Gastrocnemius medialis (tissue), 3 donors: ENCODE measurements around a stretch of chr17.

DNA sequence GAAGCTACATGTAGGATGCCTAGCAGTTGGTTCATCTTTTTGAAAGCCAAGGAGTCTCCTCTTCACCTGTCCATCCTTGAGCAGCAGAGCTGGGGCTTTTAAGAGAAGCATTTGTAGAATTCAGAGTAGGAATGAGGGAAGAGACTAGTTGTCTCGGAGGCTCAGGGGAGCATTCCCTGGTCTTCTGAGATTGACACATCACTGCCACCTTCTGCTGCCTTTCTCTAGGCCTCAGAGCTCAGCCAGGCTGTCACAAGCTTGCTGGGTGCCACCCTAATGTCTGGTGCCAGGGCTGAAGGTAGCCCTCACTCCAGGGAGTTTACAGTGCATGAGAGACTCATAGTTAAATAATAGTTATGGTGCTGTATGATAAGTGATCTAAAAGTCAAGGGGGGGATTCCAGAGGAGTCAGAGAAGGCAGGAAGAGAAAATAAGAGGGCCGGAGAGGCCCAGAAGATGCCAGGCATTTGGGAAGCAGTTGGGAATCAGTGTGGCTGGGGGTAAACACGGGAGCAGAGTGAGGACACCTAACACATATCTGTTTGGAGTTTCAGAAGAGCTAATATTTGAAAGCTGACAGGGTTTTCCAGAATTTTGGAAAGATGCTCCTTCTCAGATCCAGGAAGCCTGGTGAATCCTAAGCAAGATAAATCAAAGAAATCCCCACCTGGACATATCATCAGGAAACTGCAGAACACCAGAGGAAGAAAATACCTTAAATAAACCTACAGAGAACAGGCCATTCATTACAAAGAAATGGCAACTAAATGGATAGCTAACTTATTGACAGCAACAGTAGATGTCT is 39.5 kb downstream of the B9D1 start:
- PRO-cap, result no peak
- RAMPAGE, long total RNA, 3 experiments, result no peak in any of the 3 experiments

DNA sequence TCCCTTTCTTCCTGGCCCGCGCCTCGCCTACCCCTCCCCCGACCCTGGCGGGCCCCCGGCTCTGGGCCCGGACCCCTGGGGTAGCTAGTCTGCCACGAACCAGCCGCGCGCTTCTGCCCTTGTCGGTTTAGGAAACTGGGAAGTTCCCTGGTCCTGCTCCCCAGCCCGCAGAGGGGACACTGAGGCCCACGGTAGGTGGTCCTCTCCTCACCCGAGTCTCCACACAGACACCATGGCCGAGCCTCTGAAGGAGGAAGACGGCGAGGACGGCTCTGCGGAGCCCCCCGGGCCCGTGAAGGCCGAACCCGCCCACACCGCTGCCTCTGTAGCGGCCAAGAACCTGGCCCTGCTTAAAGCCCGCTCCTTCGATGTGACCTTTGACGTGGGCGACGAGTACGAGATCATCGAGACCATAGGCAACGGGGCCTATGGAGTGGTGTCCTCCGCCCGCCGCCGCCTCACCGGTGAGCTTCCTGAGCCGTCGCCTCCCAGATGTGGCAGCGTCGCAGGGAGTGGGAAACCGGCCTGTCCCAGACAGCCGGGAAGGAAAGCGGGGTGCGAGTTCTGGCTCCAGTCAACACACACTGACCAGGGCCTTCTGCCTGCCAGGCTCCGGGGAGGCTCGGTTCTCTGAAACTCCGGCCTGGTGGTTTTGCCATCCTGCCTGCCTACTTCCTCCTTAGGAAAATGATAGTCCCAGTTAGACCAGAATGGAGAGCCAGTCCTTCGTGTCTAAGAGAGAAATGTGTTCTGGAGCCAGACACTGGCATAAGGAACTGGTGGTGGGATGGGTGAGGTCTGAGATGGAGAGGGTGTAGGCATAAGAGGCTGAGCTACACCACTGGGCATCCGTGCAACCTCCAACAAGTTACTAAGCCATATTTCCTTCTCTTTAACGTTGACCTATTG is 625 bp downstream of the MAPK7 start:
- PRO-cap, result no peak
- RAMPAGE, long total RNA, 3 experiments, result no peak in any of the 3 experiments

DNA sequence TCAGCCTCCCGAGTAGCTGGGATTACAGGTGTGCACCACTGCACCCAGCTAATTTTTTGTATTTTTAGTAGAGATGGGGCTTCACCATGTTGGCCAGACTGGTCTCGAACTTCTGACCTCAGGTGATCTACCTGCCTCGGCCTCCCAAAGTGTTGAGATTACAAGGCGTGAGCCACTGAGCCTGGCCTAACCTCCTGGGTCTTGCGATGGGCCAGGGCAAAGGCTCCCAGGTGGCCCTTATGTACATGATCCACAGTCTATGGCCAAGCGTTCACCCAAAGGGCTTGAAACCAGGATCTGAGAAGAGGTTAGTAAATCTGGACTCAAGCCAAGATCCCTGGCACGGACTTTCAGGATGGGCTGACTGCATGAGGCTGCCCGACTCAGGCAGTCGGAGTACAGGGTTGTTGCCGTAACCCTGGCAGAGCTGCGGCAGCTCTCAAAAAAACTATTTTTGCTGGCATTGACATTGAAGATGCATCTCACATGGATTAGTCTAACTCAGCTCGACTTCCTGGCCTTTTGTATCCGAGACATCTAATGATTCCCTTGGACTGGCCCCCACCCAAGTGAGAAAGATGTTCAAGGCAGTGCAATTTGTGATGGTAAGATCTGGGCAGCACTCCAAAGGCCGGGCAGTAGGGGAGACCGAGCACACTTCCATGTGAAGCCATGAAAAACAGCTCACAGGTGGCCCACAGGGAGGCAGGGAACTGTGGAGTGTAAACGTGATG is 6.1 kb downstream of the SLC47A1 start:
- PRO-cap, result no peak
- RAMPAGE, long total RNA, 3 experiments, result no peak in any of the 3 experiments

DNA sequence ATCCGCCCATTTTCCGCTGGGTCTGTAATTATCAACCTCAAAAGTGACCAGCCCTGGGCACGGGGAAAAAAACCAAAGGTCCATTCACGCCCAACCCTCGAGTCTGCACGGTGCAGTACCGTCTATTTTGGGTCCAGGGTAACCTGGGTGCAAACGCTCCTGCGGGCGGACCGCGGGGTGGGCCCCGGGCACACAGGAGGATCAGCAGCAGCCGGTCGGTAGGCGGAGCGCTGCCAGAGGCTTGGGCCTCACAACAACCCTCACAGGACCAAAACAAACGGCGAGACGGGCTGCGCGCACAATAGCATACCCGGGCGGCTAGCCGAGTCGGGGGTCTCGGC is 859 bp downstream of the ULK2 start:
- PRO-cap, result unidirectional peak, plus-strand start at position 168 of the sequence; unidirectional peak, plus-strand start at position 271 of the sequence
- RAMPAGE, long total RNA, 3 experiments, result no peak in any of the 3 experiments

GRCh38 chr17:19978124-19978850 is 659 bp upstream of the AKAP10 start:
- PRO-cap, result bidirectional peak, plus-strand start at chr17:19978414, minus-strand start at chr17:19978394
- RAMPAGE, long total RNA, 3 experiments, result no peak in any of the 3 experiments

DNA sequence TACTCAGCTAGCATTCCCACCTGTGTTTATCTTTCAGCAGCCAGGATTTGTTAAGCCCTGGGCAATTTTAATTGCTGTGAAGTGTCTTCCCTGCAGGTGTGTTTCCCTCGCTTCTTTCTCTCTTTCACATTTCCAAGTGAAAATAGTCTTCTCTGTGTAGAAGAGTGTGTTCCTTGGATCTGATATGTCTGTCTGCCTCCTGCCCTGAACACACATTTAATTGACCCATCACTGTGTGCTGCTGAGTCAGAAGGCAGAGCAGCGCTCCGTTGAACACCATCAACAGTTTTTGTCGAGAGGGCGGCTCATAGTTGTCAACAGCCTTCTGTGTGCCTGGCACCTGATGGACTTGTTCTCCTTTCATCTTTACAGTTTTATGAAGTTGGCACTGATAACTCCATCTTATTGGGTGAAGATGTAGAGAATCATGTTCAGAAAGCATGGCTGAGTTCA is 83.3 kb downstream of the SPECC1 start:
- PRO-cap, result no peak
- RAMPAGE, long total RNA, 3 experiments, result no peak in any of the 3 experiments

DNA sequence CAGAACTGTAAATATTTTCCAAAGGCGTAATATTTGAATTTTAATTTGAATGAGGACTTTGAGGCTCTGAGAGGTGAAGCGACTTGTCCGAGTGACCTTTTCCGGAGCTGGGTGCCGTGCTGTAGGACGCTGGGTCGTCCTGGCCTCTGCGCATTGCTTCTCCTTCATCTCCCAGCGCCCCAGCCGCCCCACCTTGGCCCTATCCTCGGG is 147.8 kb downstream of the SPECC1 start:
- PRO-cap, result no peak
- RAMPAGE, long total RNA, 3 experiments, result no peak in any of the 3 experiments

GRCh38 chr17:20301131-20301461 is 166.2 kb downstream of the LGALS9B start:
- PRO-cap, result no peak
- RAMPAGE, long total RNA, 3 experiments, result no peak in any of the 3 experiments

GRCh38 chr17:20843669-20844184 is 199.1 kb downstream of the USP22 start:
- PRO-cap, result no peak
- RAMPAGE, long total RNA, 3 experiments, result no peak in any of the 3 experiments

- PRO-cap, result no peak
- RAMPAGE, long total RNA, 3 experiments, result no peak in any of the 3 experiments
These were observed 27.4 kb downstream of the USP22 start for GRCh38 chr17:21015178-21016016.

GRCh38 chr17:21018701-21019604 is 23.9 kb downstream of the USP22 start:
- PRO-cap, result no peak
- RAMPAGE, long total RNA, 3 experiments, result no peak in any of the 3 experiments

GRCh38 chr17:21075400-21076062 is 32.7 kb upstream of the USP22 start:
- PRO-cap, result no peak
- RAMPAGE, long total RNA, 3 experiments, result start-site peak on the plus strand in 3 of 3 experiments, at chr17:21075541-21075646 at its widest, 21 to 87 reads per replicate

DNA sequence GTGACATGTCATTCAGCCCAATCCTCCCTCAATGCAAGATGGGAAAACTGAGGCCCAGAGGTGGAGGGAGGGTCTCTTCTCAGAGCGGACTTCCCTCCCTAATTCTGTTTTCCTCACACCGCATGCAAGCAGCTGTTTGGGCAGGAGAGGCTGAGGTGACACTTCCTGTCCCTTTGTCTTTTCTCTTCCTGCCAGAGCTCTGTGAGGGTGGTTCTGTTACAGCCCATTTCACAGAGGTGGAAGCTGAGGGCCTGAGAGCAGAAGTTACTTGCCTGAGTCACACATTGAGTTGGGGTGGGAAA is 14.9 kb upstream of the NATD1 start:
- PRO-cap, result no peak
- RAMPAGE, long total RNA, 3 experiments, result no peak in any of the 3 experiments

DNA sequence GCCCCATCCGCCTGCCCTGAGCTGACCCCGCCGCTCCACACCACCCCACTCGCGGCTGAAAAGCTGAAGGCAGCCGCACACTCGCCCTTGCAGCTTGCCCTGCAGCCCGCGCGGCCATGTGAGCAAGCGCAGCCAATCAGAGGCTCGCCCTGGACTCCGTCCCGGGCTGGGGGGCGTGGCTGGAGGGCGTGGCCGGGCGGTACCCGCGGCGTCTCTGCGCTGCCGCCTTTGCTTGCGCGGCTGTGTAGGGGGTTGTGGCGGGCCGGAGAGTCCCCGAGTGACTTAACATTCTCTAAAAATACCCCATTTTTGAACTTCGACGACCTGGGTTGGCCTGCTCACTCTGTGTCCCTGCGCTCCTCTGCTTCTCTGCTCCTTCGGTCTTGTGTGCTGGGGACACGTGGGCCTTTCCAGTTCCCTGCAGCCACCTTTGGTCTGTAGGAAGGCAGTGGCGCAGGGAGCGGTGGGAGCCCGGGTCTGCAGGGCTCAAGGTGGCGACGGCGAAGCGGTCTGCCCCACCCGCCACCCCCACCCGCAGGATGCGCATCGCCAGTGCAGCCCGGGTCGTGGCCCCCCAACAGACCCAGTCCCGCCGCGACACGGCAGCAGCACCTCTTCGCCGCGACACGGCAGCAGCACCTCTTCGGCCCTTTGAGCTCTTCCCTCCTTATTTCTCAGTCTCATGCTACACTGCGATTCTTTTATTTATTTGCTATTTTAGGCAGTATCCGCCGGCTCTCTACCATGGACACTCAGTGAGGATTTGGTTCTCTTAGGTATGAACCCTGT is 8.6 kb upstream of the MAP2K3 start:
- PRO-cap, result bidirectional peak, plus-strand start at position 231 of the sequence, minus-strand start at position 118 of the sequence
- RAMPAGE, long total RNA, 3 experiments, result start-site peak on the minus strand in 1 of 3 experiments, centred at position 59 of the sequence, 6 reads per replicate

DNA sequence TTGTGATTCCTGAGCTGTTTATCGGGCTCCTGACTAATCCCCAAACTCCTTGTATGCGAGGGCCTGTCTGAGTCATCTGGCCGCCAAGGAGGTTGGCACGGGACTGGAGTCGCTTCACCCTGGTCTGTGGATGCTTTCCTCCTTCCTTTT is 2.2 kb upstream of the MAP2K3 start:
- PRO-cap, result no peak
- RAMPAGE, long total RNA, 3 experiments, result no peak in any of the 3 experiments

GRCh38 chr17:21322392-21322673 is 37.8 kb downstream of the MAP2K3 start:
- PRO-cap, result no peak
- RAMPAGE, long total RNA, 3 experiments, result no peak in any of the 3 experiments

- PRO-cap, result no peak
- RAMPAGE, long total RNA, 3 experiments, result no peak in any of the 3 experiments
These were observed 11.7 kb downstream of the KCNJ12 start for GRCh38 chr17:21387651-21388466.

- PRO-cap, result no peak
- RAMPAGE, long total RNA, 3 experiments, result no peak in any of the 3 experiments
These were observed 80.0 kb upstream of the KCNJ18 start for GRCh38 chr17:21612247-21612795.

DNA sequence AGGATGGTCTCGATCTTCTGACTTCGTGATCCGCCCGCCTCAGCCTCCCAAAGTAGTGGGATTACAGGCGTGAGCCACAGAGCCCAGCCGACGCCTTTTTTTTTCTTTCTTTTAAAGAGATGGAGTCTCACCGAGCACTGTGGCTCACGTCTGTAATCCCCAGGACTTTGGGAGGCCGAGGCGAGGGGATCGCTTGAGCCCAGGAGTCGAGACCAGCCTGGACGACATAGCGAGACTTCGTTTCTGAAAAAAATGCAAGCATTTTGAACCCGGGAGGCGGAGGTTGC is 524.3 kb downstream of the KCNJ18 start:
- PRO-cap, result no peak
- RAMPAGE, long total RNA, 3 experiments, result no peak in any of the 3 experiments

DNA sequence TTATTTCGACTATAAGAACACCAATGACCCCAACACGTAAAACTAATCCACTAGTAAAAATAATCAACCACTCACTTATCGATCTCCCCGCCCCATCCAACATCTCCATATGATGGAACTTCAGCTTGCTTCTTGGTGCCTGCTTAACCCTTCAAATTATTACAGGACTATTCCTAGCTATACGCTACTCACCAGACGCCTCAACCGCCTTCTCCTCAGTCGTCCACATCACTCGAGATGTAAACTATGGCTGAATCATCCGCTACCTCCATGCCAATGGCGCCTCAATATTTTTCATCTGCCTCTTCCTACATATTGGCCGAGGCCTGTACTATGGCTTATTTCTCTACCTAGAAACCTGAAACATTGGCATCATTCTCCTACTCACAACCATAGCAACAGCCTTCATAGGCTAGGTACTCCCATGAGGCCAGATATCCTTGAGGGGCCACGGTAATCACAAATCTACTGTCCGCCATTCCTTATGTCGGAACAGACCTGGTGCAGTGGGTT is 827.3 kb downstream of the KCNJ18 start:
- PRO-cap, result no peak
- RAMPAGE, long total RNA, 3 experiments, result no peak in any of the 3 experiments